ENCODE results near the genes HCAR1, VPS37B and ARL6IP4.

- RRBS: no CpG with 5 or more reads among the region's 6 CpGs
Observed at GRCh38 chr12:122352628-122352990, 69.9 kb downstream of the CLIP1 start.

GRCh38 chr12:122366733-122367434, 55.6 kb downstream of the CLIP1 start:
- RRBS: no CpG with 5 or more reads among the region's 3 CpGs

- RRBS: no CpG with 5 or more reads among the region's 17 CpGs
Observed at GRCh38 chr12:122399891-122400935, 22.3 kb downstream of the CLIP1 start.

- RRBS: no CpG with 5 or more reads among the region's 7 CpGs
Observed at GRCh38 chr12:122468040-122468477, 32.7 kb downstream of the ZCCHC8 start.

DNA sequence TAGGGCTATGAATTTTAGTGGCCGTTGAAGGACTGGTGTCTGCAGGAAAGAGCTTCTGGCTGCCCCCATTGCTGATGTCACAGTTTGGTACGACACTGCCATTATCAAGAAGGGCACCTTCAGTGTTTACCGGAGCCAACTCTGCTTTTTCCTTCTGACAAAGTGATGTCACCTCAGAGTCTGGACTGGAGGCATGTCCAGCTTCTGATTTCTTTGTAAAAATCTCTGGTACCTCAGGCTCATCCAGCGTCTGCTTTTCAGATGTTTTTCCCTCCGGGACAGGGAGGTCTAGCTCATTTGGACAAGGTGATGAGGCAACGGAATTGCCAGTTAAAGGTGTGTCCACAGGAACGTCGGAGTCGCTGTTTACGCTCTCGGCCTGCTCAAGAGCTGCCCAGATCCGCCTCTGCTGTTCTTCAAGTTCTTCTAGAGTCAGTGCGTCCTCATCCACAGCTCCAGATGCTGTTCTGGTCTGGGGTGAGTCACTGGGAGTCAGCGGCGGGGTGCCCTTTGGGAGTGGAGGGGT, 27.0 kb downstream of the ZCCHC8 start:
- RRBS: no CpG with 5 or more reads among the region's 15 CpGs

- RRBS: 90% methylated on average over 2 of the region's 13 CpGs
Observed at GRCh38 chr12:122484626-122485395, 15.9 kb downstream of the ZCCHC8 start.

DNA sequence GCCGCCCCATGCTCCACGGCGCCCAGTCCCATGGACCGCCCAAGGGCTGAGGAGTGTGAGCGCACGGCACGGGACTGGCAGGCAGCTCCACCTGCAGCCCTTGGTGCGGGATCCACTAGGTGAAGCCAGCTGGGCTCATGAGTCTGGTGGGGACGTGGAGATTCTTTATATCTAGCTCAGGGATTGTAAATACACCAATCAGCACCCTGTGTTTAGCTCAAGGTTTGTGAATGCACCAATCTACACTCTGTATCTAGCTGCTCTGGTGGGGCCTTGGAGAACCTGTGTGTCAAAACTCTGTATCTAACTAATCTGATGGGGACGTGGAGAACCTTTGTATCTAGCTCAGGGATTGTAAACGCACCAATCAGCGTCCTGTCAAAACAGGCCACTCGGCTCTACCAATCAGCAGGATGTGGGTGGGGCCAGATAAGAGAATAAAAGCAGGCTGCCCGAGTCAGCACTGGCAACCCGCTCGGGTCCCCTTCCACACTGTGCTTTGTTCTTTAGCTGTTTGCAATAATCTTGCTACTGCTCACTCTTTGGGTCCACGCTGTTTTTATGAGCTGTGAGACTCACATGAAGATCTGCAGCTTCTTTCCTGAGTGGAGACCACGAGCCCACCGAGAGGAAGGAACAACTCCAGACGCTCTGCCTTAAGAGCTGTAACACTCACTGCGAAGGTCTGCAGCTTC, 65.4 kb downstream of the KNTC1 start:
- RRBS: no CpG with 5 or more reads among the region's 21 CpGs

GRCh38 chr12:122730274-122731471, at the start of gene HCAR1:
Gene HCAR1 (minus strand): TSS chr12:122730844.
- RRBS: no CpG with 5 or more reads among the region's 39 CpGs

GRCh38 chr12:122836049-122836581, 858 bp downstream of the HIP1R start:
- RRBS: 3% methylated on average over 12 of the region's 33 CpGs

GRCh38 chr12:122849374-122850224, 14.3 kb downstream of the HIP1R start:
- RRBS: 89% methylated on average over 5 of the region's 32 CpGs

DNA sequence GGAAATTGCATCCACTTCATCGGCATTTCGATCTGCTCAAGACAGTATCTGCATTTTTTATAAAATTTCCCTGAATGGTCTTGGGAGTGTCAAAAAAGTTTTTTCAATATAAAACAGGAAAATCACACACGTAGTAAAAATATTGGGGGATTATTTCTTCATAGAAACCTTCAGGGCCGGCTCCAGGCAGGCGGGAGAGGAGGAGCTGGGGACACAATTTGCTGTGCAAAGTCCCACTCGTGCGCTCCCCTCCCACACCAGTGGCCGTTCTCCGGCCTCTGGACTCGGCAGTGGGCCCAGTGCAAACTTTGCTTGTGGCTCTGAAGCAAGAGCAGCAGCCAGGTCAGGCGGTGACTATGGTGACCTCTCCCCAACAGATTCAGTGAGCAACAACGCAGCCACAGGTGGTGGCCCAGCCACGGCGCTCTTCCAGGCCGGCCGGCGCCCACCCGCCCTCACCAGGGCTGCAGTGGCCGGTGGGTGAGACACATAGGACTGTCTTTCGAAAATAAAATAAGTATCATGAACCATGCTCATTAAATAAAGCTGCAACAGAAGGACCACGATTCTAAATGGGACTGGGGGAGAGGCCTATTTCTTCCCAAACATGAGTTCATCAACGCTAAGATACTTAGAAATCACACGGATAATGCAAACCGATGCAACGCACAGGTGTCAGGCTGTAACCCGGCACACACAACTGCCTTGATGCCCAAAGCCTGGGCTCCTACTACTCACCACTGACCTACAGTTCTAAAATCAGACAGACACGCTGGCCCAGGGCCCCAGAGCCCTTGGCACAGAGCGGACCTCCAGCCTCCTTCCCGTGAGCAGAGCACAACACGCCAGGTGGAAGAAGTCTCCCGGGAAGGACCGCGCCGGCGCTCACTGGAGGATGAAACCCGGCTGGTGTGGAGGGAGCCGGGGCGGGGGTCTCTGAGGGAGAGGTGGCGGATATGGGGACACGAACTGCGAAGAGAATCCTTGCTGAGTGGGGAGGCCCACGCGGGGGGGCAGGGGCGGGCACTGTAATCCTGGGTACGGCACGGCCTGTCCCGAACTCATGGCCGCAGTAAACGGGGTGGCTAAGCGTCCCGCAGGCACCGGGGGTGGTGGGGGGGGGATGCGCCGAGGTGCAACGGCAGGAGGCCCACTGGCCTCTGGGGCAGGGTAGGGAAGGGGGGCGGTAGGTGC, 29.3 kb downstream of the VPS37B start:
- RRBS: no CpG with 5 or more reads among the region's 56 CpGs

DNA sequence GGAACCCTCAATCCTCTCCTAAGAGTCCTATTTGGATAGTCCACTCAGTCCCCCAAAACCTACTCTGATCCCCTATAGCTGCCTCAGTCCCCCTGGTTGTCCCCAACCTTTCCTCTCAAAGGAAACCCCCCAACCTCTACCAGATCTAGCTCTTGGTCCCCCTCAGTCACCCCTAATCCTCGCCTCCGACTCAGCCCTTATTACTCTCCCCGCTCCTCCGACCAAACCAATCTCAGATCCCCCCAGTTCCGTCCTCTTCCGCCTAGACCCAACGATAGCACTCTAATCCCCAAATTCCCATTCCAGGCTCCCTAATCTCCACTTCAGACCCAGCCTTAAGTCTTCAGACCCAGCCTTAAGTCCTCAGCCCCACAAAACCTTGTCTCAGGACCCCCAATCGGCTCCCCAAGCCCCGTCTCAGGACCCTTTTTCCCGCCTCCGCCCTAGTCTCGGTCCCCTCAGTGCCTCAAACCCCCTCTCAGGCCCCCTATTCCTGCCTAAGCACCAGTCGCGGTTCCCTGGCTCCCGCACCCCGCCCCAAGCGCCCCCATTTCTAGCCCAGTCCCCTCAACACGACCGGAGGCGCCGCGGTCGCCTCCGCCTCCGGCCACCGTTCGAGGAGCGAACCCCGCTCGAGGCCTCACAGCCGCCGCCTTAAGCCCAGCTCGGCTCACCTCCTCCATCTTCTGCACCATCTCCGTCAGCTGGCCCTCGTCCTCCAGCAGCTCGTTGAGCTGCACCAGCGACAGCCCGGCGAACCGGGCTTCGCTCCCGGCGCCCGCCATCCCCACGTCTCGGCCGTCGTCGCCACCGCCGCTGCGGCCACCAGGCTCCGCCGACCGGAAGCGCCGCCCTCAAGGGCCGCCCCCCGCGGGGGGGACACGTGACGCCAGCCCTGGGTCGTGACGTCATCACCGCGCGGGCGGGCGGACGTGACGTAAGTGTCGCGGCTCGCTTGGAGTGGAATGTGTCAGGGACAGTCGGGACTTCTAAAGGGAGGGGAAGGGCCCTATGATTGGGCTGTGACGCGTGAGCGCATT, at the start of gene VPS37B:
Gene VPS37B (minus strand): TSS at position 847 of the 1,040 bp plus-strand sequence.
- RRBS: 3% methylated on average over 14 of the region's 78 CpGs

DNA sequence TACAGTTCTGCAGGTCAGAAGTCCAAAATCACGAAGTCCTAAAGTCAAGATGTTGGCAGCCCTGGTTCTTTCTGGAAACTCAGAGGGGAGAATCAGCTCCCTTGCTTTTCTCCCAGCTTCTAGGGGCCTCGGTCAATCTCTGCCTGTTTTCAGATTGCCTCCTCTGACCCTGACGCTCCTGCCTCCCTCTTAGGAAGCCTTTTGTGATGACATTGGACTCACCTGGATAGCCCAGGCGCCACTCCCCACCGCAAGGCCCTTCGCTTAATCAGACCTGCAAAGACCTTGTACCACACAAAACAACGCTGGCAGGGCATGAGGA, 7.6 kb upstream of the VPS37B start:
- RRBS: no CpG with 5 or more reads among the region's 7 CpGs

DNA sequence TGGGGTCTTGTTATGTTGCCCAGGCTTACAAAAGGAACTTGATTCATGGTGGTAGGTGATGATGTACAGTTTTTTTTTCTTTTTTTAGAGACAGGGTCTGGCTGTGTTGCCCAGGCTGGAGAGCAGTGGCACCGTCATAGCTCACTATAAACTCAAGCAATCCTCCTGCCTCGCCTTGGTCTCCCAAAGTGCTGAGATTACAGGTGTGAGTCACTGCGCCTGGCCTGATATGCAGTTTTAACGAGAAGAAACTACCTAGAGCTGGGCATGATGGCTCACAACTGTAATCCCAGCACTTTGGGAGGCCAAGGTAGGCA, 12.9 kb upstream of the VPS37B start:
- RRBS: no CpG with 5 or more reads among the region's 4 CpGs

GRCh38 chr12:122961527-122962215, 4.6 kb downstream of the ABCB9 start:
- RRBS: 96% methylated on average over 3 of the region's 8 CpGs

DNA sequence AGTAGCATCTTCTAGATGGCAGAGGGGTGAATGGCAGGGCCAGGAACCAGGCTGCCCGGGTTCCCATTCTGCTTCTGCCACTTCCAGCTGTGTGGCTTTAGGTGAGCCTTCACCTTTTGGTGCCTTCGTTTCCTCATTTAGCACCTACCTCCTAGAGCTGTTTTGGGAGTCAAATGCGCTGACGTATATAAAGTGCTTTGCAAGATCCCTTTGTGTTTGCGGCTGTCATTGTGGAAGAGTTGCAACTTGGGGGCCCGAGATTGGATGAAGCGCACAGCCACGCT, 701 bp upstream of the ARL6IP4 start:
- RRBS: no CpG with 5 or more reads among the region's 8 CpGs

DNA sequence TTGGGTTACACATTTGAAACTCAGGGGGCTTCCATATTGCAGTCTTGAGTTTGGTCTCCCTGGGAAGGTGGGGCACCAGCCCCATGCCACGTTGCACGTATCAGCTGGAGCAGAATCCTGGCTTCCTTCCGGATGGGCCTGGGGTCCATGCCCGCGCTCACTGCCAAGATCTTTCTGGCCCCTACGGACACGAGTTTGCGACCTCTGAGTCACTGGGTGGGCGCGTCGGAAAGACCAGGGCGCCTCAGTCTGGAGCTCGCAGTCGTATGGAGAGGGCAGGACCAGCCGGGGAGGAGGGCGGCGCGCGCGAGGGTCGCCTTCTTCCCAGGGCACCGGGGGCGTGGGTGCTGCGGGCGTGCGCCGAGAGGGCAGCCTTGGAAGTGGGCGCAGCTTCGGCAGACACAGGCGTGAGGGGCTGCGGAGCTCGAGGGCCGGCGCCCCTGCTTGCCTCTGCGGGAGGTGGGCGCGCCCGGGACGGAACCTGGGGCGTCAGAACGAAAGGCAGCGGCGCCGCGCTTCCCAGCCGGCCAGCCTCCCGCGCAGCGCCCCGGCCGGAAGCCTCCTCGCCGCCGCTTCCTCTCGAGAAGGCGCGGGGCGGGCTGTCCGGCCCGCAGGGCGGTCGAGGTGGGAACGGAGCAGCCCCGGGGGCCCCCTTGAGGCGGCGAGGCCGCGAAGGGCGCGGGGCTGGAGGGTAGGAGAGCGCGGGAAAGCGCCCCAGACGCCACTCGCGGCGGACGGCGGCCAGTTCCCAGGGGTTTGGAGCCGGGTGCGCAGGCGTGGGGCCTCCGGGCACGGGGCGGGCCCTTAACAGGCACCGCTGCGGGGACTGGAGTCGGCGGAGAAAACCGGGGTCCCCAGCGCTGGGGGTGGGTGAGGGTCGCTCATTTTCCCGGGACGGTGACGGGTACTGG, at the start of gene ARL6IP4:
Gene ARL6IP4 (plus strand): TSS at position 560 of the 911 bp plus-strand sequence.
- RRBS: 2% methylated on average over 57 of the region's 95 CpGs

- RRBS: no CpG with 5 or more reads among the region's 15 CpGs
Observed at GRCh38 chr12:122982533-122983305, 2.2 kb downstream of the ARL6IP4 start.

DNA sequence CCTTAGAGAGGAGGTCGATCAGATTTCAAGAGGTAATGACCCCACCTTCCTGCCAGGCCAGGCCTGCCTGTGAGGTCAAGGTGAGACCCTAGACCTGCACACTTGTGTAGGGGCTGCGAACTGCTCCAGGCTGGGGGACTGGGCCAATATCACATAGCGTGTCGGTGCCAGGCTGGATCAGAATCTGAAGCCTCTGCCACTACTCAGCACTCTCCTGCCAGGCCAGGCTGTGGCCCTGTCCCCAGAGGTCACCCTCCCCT, 17.7 kb downstream of the ARL6IP4 start:
- RRBS: no CpG with 5 or more reads among the region's 4 CpGs

GRCh38 chr12:123058864-123059247, 78.4 kb downstream of the ARL6IP4 start:
- RRBS: no CpG with 5 or more reads among the region's 3 CpGs